Occipital lobe (tissue), 2 donors: Measurements from ENCODE around the genes CSAG2, MAGEA12, NSDHL and HCFC1.

- RAMPAGE, long total RNA, result no peak
Observed at GRCh38 chrX:151970048-151970542, 4.4 kb downstream of the GABRE start.

- RAMPAGE, long total RNA, result no peak
Observed at GRCh38 chrX:152709223-152709651, at the start of gene CSAG2. CSAG2 (minus strand) TSS chrX:152709273.

- RAMPAGE, long total RNA, result no peak
Observed at GRCh38 chrX:152733591-152734075, at the start of gene MAGEA12. MAGEA12 (plus strand) TSS chrX:152733757.

DNA sequence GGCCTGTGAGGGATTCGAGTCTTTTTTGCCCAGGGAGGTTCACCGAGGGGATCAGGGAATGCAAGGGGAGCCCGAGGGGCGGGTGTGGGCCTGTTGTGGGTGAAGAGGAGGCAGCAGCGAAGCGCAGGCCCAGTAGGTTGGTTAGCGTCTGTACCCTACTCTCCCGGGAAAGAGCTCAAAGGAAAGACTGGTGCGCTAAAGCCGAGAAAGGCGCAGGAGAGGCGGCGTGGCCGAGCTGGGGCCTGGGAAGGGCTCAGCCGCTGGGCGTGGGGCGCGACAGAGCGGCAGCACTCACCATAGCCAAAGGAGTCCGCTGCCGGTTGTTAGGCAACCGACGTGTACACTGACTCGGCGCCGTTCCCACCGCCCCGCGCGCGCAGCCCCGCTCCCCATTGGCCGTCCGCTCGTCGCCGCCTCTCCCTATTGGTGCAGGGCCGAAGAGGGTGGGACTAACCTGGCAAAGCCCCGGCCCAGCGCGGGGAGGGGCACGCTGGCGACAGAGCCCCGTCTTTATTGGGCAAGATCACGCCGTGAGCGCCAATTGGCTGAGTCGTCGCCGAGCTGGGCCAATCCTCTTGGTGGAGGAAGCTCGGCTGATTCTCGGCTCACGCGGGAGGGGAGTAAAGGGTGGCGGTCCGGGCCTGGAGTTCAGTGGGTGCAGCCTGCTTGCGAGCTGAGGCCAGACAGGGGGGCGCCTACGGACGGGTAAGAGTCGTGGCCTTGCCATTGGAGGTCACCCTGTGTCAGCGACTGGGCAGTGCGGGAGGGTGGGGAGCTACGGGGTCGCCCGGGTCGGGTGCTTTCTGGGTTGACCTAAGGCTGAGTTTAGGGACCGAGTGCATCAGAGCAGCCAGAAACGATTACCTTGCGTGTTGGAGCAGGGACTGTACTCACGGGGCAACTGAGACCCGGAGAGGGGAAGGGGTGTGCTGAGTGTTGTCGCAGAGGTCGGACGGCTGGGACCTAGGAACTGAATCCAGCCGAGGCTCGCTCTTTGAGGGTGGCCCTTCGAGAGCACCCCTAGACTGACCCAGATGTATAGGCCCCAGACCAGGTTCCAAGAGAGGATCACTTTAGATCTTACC is at the start of gene NSDHL:
Gene NSDHL, plus strand, starts transcription at position 651 of the 1,085 bp plus-strand sequence.
- RAMPAGE, long total RNA, result start-site peak on the minus strand centred at position 328 of the sequence, 35 bp wide, 5,580 and 5,380 reads in 2 replicates; start-site peak on the plus strand centred at position 639 of the sequence, 98 bp wide, 247 and 280 reads in 2 replicates

DNA sequence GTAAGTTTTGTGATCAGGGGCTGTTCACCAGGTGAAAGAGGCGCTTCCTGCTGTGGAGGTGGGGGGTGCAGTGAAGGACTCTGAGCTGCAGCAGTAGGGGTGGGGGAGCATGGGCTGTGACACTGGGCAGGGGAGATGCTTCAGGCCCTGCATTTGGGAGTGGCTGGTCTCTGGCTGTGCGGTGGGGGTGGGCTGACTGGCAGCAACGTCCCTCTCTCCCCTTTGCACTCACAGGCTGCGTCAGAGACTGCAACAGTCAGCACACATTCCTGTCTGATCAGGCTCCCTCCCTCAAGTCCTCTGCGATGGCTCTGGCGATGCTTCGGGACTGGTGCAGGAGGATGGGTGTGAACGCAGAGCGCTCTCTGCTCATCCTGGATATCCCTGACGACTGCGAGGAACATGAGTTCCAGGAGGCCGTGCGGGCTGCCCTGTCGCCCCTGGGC is 27.8 kb upstream of the PNMA3 start:
- RAMPAGE, long total RNA, result no peak

DNA sequence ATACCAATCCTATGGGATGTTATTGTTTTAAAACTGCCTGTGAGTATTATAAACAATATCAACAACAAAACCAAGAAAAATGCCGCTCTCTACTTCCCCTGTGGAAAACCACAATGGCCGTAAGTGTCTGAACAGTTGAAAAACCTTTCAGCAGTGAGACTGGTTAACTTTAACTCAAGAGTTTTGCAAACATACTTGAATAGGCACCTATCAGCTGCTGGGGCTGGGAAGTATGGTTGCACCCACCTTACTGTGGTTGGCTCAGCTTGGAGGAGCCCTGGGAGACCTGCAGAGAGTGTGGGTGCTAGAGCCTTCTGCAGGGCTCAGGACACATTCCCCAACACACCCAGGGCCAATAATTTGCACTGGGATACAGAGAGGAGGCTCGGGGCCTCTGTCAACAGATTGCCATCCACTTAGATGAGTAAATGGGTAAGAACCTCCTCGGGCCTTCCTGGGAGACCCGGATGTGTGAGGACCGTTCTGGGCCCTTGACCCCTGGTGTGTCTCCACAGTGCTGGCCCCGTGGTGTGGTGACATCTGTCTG is 40.5 kb upstream of the PWWP4 start:
- RAMPAGE, long total RNA, result no peak

- RAMPAGE, long total RNA, result no peak
Observed at GRCh38 chrX:153245519-153245975, 20.4 kb upstream of the PWWP4 start.

DNA sequence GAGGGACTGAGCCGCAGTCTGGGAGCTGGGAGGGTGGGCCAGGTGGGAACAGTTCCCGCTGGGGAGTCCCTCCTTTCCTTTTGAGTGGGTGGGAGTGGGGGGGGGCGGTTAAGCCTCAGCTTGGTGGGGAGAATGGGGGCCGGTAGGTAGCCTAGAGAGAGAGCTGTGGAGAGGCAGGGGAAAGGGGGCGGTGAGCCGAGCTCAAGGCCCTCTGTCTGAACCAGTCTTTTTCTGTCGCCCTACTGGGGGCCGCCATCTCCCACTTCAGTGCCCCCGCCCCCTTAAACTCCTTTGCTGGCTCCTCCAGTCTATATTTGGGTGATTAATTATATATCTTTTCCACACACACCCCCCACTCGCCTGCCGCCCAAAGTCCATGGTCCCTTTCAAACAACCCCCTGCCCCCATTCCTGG is 830 bp downstream of the ZNF275 start:
- RAMPAGE, long total RNA, result no peak

- RAMPAGE, long total RNA, result no peak
Observed at GRCh38 chrX:153370923-153371550, 30.1 kb downstream of the PNMA6E start.

GRCh38 chrX:153487479-153487994 is 7.2 kb upstream of the BGN start:
- RAMPAGE, long total RNA, result no peak

DNA sequence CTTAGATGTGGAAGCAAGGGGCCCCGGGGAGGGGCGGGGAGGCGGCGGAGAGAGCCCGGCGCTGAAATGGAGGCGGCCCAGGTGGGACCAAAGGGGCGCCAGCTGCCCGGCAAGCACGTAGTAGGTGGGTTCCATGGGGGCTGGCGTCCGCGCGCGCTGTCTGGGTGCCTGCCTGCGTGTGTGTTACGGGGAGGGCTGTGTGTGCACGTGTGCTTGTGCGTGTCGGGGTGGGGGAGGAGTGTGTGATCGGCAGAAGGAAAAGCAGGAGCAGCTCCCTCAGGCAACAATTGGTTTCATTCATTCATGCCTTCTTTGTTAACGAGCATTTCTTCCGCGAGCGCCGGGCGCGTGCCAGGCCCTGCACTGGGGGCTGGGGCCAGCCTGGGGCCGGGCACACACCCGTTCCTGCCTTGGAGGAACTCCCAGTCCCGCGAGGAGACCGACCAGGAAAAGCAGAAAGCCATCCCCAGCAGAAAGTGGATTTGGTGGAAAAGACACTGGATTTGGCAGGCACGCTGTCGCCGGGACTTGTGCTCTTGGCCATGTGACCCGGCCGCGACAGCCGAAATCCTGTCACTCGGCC is 3.4 kb upstream of the DUSP9 start:
- RAMPAGE, long total RNA, result no peak

DNA sequence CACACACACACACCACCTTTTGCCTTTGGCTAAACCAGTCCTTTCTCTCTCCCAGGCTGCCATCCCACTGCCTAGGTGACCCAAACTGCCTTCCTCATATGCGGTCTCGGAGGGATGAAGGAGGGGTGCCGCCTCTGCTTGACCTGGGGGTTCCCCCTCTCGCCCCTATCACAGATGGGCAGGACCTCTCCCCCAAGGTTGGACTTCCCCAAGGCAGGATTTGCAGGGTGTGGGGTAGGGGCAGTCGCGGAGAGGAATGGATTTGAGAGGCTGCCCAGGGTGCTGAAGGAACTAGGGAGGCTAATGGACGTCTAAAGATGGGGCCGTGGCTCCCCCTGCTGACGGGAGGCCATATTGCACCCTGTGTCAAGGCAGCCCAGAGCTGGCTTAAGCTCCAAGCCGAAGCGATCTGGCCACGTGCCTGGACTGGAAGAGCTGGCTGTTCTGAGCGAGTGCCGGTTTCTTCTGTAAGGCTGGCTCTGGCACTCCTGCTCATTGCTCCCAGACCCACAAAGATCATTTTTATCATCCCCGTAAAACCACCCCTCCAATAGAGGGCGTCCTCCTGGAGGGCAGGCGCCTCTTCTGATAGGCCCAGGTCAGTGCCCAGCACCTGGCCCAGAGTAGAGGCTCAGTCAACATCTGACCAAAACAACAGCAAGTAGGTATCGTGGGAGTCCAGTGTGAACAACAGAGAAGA is 5.7 kb downstream of the PNCK start:
- RAMPAGE, long total RNA, result no peak

DNA sequence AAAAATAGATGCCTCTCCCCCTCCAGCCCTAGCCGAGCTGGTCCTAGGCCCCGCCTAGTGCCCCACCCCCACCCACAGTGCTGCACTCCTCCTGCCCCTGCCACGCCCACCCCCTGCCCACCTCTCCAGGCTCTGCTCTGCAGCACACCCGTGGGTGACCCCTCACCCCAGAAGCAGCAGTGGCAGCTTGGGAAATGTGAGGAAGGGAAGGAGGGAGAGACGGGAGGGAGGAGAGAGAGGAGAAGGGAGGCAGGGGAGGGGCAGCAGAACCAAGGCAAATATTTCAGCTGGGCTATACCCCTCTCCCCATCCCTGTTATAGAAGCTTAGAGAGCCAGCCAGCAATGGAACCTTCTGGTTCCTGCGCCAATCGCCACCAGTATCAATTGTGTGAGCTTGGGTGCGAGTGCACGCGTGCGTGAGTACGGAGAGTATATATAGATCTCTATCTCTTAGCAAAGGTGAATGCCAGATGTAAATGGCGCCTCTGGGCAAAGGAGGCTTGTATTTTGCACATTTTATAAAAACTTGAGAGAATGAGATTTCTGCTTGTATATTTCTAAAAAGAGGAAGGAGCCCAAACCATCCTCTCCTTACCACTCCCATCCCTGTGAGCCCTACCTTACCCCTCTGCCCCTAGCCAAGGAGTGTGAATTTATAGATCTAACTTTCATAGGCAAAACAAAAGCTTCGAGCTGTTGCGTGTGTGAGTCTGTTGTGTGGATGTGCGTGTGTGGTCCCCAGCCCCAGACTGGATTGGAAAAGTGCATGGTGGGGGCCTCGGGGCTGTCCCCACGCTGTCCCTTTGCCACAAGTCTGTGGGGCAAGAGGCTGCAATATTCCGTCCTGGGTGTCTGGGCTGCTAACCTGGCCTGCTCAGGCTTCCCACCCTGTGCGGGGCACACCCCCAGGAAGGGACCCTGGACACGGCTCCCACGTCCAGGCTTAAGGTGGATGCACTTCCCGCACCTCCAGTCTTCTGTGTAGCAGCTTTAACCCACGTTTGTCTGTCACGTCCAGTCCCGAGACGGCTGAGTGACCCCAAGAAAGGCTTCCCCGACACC is 8.0 kb downstream of the SLC6A8 start:
- RAMPAGE, long total RNA, result no peak

- RAMPAGE, long total RNA, result no peak
Observed at GRCh38 chrX:153782397-153782596, 1.5 kb downstream of the SRPK3 start.

DNA sequence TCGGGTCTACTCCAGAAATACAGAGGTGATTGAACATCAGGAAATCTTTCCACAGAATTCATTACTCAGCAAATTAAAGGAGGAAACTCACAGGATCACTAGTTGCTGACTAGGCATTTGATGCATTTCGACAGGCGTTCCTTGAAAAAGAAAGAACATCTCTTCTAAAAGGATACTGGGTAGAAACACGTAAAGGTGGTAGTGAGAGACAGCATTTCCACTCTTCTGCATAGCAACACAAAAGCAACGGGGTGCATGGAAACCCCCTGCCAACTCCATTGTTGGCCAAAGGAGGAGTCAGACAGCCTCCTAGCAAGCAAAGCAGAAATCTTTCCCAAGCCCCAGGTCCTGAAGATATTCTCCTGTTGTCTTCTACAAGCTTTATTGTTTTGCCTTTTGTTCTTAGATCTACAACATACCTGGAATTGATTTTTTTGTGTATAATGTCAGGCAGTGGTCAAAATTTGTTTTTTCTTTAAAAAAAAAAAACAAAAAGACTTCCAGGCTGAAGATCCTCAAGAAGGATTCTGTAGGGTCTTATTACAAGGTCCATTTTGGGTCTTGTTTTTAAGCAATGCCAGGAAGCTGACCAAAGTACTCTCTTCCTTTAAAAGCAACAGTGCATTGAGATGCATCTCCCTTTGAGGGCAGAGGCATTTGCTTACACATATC is 14.4 kb upstream of the PDZD4 start:
- RAMPAGE, long total RNA, result no peak

- RAMPAGE, long total RNA, result no peak
Observed at GRCh38 chrX:153886716-153887654, 1.0 kb upstream of the L1CAM start.

DNA sequence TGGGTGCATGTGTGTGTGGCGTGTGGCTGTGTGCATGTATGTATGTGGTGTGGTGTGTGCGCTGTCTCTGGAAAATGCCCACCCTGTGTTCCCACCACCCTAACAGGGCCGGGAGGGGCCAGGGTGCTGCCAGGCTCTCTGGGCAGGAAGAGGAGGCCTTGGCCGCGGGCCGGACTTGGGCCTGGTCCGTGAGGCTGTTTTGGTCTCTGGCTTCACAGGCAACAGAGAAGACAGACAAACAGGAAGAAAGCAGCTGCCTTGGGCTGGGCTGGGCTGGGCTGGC is 977 bp upstream of the AVPR2 start:
- RAMPAGE, long total RNA, result no peak

DNA sequence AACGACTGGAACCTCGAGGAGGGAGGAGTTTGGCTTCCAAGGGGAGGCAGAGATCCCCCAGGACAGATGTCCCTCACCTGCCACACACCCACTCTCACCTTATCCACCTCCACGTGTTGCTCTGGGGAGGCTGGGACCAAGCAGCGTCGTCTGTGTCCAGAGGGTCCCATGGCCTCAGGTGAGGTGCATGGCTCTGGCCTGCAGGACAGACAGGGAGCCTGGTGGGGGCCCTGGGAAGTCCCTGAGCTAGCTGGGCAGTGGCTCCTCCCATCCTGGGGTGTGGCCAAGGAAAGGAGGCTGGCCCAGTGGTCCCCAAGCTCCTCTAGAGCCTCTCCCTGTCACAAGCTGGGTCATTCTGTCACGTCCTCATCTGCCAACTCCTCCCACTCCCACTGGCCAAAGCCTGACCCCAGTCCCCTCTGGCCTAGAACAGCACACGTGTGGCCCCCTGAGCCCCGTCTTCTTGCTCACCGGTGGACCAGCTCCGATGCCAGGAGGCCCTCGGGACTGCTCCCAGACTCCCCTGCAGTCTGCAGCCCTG is 4.6 kb downstream of the AVPR2 start:
- RAMPAGE, long total RNA, result no peak

DNA sequence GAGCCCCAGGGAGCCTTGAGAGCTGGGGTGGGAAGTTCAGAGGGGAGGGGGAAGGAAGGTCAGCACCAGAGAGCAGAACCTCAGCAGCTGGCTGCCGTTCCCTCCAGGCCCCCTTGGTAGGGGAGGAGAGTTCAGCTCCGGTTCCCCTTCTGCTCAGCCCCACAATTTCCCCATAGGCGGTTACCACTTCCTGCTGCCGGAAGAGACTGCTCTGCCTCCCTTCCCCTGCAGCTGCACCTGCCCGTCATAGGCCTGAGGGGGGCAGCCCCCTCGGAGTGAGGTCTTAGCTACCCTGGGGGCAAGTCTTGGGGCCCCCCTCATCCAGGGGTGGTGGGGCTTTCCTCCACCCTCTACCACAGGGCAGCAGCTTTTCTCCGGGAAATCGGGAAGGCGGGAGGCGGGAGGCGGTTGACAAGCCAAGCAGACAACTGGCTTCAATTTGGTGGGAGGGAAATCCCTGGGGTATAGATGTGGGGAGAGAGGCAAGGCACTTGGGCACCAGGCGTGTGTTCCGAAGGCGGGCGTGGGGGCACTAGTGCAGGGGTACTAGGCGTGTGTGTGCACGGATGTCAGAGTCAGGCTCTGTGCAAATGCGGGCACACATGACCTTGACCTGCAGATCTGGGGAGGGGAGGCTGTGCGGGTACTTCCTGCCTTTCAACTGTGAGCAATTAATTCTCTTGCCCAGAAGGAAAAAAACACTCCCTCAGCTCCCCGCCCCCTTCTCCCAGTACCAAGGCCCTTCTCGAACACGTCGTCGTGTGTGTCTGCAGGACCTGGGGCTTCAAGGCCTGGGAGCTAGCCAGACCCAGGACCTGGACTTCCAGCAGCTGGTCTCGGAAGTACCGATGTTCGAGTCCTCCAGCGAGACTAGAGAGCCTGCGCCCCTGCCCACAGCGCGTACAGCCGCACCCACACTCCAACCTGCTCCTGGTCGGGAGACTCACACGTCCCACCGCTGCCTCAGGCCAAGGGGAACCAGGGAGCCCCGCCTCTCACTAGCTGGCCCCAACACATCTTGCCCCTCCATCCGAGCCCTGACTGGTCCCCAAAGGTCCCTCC is 1.0 kb upstream of the ARHGAP4 start:
- RAMPAGE, long total RNA, result no peak

- RAMPAGE, long total RNA, result start-site peak on the minus strand at chrX:153971818-153971842, 428 and 410 reads in 2 replicates
Observed at GRCh38 chrX:153971669-153972081, at the start of gene HCFC1. HCFC1 (minus strand) TSS chrX:153971818.